Thyroid gland (tissue), 7 donors: ENCODE measurements around a stretch of chr9.

- PRO-cap, 2 experiments, result no peak in any of the 2 experiments
- RAMPAGE, long total RNA, 5 experiments, result no peak in any of the 5 experiments
Observed at GRCh38 chr9:128097882-128098165, 29.7 kb downstream of the PTGES2 start.

GRCh38 chr9:128108063-128108957 is 19.2 kb downstream of the PTGES2 start:
- PRO-cap, 2 experiments, result no peak in any of the 2 experiments
- RAMPAGE, long total RNA, 5 experiments, result no peak in any of the 5 experiments

DNA sequence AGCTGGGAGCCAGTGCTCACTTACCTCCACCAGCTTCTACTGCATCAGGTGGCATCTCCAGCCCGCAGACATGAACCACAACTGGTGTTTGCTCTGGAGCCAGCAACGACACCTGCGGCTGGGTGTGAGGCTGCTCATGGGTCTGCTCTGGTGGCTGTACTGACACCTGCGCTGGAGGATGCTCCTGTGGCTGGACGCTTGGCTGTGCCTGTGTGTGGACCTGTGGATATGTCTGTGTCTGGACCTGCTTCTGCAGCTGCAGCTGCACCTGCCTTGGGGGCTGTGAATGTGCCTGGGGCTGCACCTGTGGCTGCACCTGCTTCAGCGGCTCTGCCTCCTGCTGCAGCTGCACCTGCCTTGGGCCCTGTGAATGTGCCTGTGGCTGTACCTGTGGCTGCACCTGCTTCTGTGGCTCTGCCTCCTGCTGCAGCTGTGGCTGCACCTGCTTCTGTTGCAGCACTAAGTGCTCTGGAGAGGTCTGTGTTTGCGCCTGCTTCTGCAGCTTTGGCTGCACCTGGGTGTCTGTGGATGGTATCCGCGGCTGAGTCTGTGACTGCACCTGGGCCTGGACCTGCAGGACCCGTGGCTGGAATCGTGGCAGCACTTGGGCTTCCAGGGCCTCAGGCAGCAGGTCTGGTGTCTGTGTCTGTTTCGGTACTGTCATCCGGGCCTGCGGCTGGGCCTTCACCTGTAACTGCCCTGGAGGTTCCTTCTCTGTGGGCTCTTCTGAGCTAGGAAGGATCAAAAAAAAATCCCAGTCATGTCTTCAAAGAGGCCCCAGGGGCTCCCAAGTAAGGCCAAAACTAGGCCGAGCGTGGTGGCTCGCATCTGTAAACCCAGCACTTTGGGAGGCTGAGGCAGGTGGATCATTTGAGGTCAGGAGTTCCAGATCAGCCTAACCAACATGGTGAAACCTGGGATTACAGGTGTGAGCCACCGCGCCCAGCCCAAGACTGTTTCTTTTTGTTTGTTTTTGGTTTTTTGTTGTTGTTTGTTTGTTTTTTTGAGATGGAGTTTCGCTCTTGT is 12.4 kb downstream of the CIZ1 start:
- PRO-cap, 2 experiments, result no peak in any of the 2 experiments
- RAMPAGE, long total RNA, 5 experiments, result no peak in any of the 5 experiments

- PRO-cap, 2 experiments, result no peak in any of the 2 experiments
- RAMPAGE, long total RNA, 5 experiments, result no peak in any of the 5 experiments
Observed at GRCh38 chr9:128190033-128190504, 1.3 kb downstream of the CIZ1 start.

DNA sequence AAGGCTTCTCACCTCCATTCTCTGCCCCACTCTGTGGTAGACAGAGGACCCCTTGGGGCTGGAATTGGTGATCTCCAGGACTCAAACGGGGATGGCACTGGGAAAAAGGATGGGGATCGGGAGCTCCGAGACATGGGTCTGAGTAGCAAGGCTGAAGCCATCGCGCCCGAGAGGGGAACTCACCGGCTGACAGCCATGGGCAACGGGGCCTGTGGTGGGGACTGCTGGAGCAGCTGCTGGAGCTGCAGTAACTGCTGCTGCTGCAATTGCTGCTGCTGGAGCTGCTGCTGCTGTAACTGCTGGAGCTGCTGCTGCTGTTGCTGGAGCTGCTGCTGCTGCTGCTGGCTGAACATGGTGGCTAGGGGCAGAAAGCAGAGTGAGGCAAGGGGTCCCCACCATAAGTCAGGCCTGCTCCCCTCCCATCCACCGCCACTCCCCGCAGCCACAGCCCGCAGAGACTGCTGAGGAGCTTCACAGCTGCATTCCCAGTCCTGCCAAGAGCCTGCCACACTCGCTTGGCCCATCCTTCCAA is 801 bp downstream of the CIZ1 start:
- PRO-cap, 2 experiments, result no peak in any of the 2 experiments
- RAMPAGE, long total RNA, 5 experiments, result no peak in any of the 5 experiments

GRCh38 chr9:128218458-128219186 is 15.4 kb downstream of the DNM1 start:
- PRO-cap, 2 experiments, result peak in 2 of 2 experiments; most common minus-strand start chr9:128218816 (in 2)
- RAMPAGE, long total RNA, 5 experiments, result no peak in any of the 5 experiments

DNA sequence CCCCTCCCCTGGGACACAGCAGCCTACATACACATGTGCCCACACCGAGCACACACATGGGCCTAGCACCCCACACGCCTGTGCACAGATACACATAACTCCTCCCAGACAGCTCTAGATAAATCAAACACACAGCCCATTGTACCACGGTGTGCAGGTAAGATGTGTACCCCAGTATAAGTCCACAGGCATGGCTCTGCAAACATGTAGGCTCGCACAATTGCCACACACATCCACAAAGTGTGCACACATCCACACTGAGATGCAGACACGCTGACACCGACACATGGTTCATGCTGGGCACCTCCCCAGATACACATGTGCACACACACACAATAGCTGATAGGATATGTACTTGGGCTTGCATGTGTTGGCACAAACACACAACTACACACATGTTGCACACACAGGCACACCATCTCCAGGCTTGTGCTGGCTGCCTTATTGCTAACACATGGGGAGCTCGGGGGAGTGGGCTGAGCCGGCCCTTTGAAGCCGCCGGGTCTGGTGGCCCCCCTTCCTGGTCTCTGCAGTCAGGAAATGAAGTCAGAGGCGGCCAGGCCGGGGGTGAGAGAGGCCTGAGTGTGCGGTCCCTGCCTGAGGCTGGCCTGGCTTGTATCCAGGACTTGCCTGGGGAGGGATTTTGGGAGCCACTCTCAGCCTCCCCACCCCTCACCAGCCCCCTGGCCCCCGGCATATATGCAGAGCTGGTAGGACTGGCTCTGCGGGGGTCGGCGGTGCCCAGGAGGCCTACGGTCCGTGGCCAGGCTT is 30.1 kb downstream of the GOLGA2 start:
- PRO-cap, 2 experiments, result no peak in any of the 2 experiments
- RAMPAGE, long total RNA, 5 experiments, result no peak in any of the 5 experiments

GRCh38 chr9:128274712-128275508 is 897 bp downstream of the GOLGA2 start:
- PRO-cap, 2 experiments, result peak in 1 of 2 experiments; most common plus-strand start chr9:128275357 (in 1); most common minus-strand start chr9:128275269 (in 1)
- RAMPAGE, long total RNA, 5 experiments, result no peak in any of the 5 experiments

GRCh38 chr9:128298762-128299478 is 22.8 kb downstream of the SWI5 start:
- PRO-cap, 2 experiments, result no peak in any of the 2 experiments
- RAMPAGE, long total RNA, 5 experiments, result no peak in any of the 5 experiments

- PRO-cap, 2 experiments, result no peak in any of the 2 experiments
- RAMPAGE, long total RNA, 5 experiments, result no peak in any of the 5 experiments
Observed at GRCh38 chr9:128389612-128390237, 18.6 kb downstream of the URM1 start.

GRCh38 chr9:128550686-128551758 is 1.4 kb upstream of the SPTAN1 start:
- PRO-cap, 2 experiments, result peak in 2 of 2 experiments; most common plus-strand start chr9:128551206 (in 2); most common minus-strand start chr9:128551080 (in 2)
- RAMPAGE, long total RNA, 5 experiments, result no peak in any of the 5 experiments

GRCh38 chr9:128553750-128554049 is 1.3 kb downstream of the SPTAN1 start:
- PRO-cap, 2 experiments, result no peak in any of the 2 experiments
- RAMPAGE, long total RNA, 5 experiments, result no peak in any of the 5 experiments

DNA sequence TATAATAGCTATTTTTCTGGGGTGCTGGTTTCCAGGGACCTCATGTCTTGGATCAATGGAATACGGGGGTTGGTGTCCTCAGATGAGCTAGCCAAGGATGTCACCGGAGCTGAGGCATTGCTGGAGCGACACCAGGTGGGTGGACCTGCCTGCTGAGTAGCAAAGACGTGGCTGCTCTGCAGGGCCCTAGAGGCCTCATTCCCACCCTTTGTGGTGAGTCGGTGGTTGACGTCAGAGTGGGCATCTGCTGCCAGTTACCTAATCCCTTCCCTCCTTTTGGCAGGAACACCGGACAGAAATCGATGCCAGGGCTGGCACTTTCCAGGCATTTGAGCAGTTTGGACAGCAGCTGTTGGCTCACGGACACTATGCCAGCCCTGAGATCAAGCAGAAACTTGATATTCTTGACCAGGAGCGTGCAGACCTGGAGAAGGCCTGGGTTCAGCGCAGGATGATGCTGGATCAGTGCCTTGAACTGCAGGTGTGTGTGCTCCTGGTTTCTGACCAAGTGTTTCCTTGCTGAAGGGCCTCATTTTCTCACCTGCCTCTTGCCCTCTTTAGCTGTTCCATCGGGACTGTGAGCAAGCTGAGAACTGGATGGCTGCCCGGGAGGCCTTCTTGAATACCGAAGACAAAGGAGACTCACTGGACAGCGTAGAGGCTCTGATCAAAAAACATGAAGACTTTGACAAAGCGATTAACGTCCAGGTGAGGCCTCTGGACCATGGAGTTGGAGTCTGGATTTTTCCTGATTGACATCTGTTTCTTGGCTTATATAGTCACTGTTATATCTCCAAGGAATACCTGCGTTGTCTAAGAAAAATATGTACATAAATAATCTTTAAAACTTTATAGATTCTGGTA is 48.8 kb downstream of the DYNC2I2 start:
- PRO-cap, 2 experiments, result no peak in any of the 2 experiments
- RAMPAGE, long total RNA, 5 experiments, result no peak in any of the 5 experiments

- PRO-cap, 2 experiments, result no peak in any of the 2 experiments
- RAMPAGE, long total RNA, 5 experiments, result no peak in any of the 5 experiments
Observed at GRCh38 chr9:128624383-128625111, 32.1 kb downstream of the DYNC2I2 start.

DNA sequence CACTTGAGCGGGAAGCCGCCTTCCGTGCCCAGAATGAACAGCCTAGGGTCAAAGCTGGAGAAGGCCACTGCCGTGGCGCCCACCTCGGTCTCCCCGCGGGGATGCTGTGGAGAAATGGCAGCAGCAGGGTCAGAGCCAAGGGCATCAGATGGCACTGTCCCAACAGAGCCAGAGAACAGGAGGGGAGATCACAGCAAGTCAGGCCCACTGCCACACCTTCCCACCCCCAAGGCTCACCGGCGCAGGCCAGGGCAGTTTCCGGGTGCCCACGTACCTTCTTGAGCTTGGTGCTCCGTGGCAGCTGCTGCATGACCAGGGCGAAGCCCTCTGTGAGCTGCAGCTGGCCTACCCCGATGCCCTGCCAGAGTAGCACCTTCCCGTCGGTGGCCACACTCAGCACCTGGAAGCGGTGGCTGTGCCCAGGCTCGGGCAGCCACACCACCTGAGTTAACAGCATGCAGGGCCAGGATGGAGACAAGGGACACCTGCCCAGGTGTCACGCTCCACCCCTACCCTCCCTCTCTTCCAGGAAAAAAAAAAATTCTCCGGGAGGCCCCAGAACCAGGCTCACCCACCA is 21.7 kb downstream of the DYNC2I2 start:
- PRO-cap, 2 experiments, result no peak in any of the 2 experiments
- RAMPAGE, long total RNA, 5 experiments, result no peak in any of the 5 experiments

- PRO-cap, 2 experiments, result no peak in any of the 2 experiments
- RAMPAGE, long total RNA, 5 experiments, result no peak in any of the 5 experiments
Observed at GRCh38 chr9:128762723-128763537, 8.8 kb downstream of the ZER1 start.

GRCh38 chr9:128783541-128784033 is 3.5 kb upstream of the TBC1D13 start:
- PRO-cap, 2 experiments, result no peak in any of the 2 experiments
- RAMPAGE, long total RNA, 5 experiments, result no peak in any of the 5 experiments

- PRO-cap, 2 experiments, result no peak in any of the 2 experiments
- RAMPAGE, long total RNA, 5 experiments, result no peak in any of the 5 experiments
Observed at GRCh38 chr9:128828426-128829003, 1.1 kb downstream of the SPOUT1 start.

GRCh38 chr9:128829004-128829672 is 456 bp downstream of the SPOUT1 start:
- PRO-cap, 2 experiments, result peak in 1 of 2 experiments; most common plus-strand start chr9:128829554 (in 1)
- RAMPAGE, long total RNA, 5 experiments, result no peak in any of the 5 experiments

GRCh38 chr9:128907365-128908071 is 13.3 kb upstream of the PHYHD1 start:
- PRO-cap, 2 experiments, result no peak in any of the 2 experiments
- RAMPAGE, long total RNA, 5 experiments, result no peak in any of the 5 experiments